T-cell (primary cell): ENCODE measurements around the genes ERVV-1, ZNF665, VN1R4, ZNF331, NLRP12, TSEN34 and TTYH1.

DNA sequence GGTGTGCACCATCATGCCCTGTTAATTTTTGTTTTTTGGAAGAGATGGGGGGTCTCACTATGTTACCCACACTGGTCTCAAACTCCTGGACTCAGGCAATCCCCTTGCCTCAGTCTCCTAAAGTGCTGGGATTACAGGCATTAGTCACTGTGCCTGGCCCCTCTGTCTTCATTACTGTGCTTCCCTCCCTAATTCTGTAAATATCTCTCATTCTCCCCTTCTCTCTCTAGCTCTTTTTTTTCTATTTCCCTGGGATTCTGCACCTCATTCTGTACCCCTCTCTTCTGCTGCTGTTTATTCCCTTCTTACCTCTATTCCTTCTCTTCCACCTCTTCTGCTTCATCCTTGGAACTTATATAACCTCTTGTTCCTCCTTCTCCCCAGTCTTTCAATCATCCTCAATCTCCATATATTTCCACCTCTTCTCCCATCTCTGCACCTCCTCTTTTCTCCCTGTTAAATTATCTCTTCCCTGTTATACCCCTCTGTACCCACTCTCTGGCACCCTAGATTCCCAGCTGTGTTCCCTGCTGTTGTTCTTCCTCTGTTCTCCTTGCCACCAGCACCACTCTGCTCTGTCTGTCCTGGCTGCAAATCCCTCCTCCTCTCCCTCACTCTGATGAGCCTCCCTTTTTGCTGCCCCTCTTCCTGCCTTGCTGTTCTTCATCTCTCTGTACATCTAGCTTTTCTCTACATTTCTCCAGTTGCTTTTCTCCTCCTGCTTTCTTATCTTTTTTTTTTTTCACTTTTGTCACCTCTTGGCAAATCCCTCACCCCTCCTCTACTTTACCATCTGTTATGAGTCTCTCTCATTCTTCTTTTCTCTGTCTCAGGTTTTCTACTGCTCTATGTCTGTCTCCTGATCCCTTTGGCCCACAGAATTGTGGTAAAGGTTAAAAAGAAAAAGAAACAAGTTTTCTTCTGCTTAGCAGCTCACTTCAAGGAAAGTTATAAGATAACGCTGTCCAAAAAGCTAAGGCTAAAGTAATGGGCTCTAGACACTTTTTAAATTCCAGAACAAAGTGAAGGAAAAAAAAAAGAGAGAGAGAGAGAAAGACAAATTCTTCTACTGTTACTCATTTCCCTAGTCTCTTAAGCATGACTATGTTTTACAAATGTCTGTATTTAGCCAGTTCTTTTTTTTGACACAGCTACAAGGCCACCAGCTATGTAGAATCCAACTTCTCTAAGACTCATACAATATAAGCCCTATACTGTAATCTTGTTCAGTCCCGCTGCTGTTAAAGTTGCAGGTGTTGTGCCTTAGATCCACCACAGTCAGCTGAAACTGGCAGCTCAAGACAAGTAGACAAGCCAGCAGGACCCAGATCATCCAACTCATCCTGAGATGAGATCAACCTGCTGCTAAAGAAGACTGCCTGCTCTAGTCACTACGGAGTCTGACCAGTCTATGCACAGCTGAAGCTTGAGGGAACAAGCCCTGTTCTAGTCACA, 42.3 kb downstream of the ENSG00000269825 start:
- PRO-cap, 7 experiments: no peak in any of the 7 experiments

- PRO-cap, 7 experiments: peak in 1 of 7 experiments; most common plus-strand start chr19:52734776 (in 1); most common minus-strand start chr19:52734711 (in 1)
Observed at GRCh38 chr19:52733751-52734914, 711 bp downstream of the ZNF611 start.

DNA sequence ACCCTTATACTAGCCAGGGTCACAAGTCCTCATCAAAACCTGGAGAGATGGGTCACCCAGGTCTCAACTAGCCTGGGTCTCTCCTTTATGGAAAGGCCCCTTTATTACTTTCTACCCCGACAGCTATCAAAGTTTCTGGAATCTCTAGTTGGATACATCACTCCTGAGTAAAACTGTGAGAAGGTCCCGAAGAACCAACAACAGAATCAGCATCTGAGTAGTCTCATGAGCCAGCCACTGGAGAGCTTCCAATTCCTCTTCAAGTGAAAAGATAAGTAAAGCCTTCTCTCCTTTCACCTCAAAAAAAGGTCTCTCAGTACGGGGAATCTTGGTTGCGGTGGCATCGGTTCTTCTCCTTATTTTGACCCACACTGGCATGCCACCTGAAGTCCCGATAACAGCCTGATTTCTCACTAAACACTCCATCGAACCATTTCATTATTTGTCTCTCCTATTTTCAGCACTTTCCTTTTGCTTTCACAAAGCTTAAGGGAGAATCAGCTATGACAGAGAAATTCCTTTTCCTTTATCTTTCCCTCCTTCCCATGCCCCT, at the start of gene ERVV-1:
TSS of gene ERVV-1 (plus strand) at position 334 of the 553 bp plus-strand sequence.
- PRO-cap, 7 experiments: no peak in any of the 7 experiments

DNA sequence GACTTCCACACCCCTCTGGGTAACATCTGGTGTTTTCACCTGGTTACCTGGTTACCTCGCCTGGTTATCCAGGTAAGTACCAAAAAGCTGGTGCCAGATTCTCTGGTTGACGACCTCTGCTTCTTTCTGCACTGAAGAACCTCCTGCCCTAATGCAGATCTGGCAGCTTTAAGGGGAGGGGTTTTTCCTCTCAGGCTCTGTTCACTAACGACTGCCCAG, 256 bp downstream of the ERVV-2 start:
- PRO-cap, 7 experiments: no peak in any of the 7 experiments

DNA sequence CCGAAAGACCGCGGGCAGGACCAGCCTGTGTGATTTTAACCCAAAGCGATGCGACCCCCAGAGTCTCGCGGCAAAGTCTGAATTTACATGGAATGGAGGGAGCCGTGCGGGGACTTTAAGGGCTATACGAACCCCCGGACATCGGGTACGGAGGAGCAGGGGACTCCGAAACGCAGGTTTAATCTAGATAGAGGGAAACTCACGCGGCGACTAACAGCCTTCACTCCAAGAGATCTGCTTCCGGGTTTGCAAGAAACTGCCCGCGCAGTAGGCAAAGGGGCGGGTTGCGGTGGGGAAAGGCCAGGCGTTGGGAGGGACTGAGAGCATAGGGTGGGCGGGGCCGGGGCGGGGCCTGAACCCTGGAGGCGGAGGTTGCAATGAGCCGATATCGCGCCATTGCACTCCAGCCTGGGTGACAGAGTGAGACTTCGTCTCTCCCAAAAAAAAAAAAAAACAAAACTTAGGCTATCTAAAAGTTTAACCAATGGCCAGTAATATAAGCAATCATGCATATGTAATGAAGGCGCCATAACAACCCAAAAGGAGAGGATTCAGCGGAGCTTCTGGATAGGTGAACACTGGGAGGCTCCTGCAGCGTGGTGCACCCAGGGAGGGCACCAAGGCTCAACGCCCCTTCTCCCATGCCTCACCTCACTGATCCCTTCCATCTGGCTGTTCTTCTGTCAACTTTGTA, at the start of gene ZNF665:
TSS of gene ZNF665 (minus strand) at position 250 of the 694 bp plus-strand sequence.
- PRO-cap, 7 experiments: peak in 7 of 7 experiments; most common minus-strand start position 212 of the sequence (in 7)

DNA sequence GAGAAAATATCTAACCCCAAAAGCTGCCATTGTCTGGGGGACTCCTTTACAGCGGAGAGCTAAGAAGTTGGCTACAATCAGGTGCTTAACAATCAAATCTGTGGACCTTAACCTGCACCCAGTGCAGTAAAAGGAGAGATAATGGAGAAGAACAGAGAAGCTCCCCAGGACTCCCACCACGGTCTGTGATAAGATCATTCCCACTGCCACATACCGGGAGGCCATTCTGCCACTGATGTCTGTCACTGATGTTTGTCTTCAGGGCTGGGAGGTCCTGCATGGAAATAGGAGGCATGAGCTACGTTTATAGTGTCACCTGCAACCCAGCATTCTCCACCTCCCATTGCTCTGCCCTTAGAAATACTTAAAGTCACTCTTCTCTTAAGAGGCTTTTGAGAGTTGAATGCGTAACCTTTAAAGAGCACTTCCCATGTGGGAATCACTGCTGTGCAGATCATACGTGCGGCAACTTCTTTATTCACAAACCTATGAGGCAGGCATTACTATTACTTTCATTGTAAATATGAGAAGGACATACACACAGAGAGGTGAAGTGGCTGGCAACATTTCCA, at the start of gene VN1R4:
TSS of gene VN1R4 (minus strand) at position 283 of the 572 bp plus-strand sequence.
- PRO-cap, 7 experiments: no peak in any of the 7 experiments

DNA sequence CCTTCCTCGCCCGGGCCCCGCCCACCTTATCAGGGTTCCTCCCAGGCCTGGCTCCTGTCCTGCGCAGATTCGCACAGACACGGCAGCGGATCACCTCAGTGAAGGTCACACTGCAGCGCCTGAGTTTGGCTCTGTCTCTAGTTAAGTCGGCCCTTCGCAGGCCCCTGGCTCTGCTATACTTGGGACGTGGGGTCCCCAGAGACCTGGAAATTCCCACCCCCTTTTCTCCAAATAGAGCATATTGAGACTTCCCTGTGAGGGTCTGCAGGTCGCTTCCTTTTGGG, 7.2 kb upstream of the ZNF525 start:
- PRO-cap, 7 experiments: no peak in any of the 7 experiments

DNA sequence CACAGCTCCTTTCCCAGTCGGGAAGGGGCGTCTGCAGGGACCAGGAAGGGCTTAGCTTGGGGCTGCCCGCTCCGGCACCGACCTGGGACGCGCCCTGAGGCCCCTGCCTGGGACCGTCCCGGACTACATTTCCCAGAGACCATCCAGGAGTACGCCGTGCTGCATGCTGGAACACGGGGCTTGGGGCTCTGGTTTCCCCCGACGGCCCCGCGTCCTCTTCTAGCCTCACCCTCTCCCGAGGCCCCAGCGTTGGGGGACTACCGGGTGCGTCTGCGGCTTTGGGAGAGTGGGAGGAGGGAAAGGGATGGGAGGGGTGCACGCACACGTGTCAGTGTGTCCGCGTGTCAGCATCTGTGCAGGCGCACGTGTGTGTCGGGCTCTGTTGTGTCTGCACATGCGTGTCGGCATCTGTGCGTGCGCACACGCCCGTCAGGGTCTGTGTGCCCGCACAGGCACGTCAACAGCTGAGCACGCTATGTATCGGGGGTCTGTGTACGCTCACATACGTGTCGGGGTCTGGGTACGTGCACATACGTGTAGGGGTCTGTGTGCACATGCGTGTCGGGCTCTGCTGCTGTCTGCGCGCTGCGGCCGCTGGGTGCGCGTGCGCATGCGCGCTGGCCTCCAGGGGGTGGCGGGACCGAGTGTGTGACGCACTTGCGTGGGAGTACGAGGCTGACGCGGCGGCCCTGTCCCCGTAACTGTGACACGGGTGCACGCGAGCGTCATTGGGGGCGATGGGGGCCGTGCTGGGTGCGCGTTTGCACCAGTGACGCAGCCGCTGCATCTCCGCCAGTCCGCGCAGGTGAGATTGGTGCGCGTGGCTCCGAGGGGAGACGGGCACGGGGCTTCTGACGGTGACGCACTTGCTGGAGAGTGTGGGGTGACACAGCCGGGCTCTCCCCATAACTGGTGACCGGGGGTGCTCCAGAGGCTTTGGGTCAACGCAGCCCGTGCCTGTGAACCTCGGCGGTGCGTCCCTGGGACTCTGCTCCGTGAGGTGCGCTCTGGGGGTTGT, at the start of gene ZNF331:
TSS of gene ZNF331 (plus strand) at position 654 of the 1,018 bp plus-strand sequence.
- PRO-cap, 7 experiments: peak in 7 of 7 experiments; most common plus-strand start position 728 of the sequence (in 5); most common minus-strand start position 570 of the sequence (in 5)

DNA sequence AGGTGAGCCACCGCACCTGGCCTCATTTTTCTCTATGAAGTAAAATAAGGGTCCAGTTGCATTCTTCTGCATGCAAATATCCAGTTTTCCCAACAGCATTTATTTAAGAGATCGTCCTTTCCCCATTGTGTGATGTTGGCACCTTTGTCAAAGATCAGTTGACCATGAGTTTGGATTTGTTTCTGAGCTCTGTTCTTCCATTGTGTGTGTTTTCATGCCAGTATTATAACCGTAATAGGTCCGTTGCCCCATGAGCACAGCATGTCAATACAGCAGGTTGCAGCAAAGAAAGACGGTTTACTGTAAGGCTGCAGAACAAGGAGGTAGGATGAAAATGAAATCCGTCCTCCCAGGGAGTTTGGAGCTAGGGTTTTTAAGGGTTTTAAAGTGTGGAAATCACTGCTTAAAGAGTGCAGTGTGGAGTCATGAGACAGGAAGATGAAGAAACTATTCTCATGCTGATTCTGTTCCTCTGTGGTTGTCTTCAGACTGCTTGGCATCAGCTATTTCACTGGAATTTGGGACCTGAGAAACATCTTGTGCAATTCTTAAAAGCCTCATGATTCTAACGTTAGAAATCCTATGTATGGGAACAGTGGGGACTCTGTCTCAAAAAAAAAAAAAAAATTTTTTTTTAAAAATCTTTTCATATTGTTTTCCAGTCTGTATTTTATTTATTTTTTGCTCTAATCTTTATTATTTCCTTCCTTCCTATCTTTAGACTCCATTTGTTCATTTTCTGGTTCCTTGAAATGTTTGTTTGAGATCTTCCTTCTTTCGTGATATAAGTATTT, 11.3 kb downstream of the ZNF331 start:
- PRO-cap, 7 experiments: no peak in any of the 7 experiments

DNA sequence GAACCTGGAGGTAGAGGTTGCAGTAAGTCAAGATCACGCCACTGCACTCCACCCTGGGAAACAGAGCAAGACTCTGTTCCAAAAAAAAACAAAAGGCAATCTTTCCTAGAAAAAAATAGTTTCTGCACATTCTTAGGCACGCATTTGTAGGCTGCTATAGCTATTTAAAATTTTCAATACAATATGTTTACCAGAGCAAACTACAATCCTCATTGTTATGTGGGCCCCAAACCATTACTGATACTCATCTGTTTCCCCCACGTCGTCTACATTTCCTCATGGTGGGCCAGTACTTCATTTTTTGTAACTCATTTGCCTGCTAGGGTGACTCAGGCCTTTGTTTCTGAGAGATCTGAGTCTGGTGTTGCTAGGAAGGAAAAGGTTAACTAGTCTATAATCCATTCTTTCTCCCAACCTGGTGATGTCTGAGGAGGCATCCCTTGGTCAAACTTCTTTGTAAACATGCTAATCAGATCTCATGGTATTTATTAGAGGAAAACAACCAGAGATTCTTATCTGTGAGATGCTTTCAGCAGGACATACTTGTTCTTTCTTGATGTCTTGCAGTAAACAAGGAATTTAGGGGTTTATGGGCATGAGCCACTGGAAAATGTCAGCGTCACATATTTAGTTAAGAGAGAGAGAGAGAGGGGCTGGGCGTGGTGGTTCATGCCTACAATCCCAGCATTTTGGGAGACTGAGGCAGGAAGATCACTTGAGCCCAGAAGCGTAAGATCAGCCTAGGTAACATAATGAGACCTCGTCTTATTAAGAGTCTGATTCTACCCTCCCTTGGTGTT, 9.9 kb upstream of the DPRX start:
- PRO-cap, 7 experiments: no peak in any of the 7 experiments

- PRO-cap, 7 experiments: no peak in any of the 7 experiments
Observed at GRCh38 chr19:53824065-53824566, at the start of gene NLRP12. Gene NLRP12, minus strand, starts transcription at chr19:53824314.

DNA sequence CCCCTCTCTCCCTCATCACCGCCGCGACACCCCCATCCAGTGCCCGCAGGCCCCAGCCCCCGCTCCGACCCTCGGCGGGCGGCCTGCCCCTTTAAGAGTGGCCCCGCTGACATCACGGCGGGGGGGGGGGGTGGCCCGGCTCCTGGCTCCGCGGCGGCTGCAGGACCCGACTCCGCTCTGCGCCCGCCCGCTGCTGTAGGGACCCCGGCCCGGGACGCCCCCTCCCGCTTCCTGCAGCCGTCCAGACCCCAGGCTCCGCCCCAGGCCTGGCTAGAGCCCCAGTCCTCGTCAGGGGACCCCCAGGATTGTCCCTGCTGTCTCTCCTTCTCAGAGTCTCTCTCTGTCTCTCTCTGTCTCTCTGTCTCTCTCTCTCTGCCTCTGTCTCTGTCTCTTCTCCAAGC, 603 bp upstream of the CACNG7 start:
- PRO-cap, 7 experiments: no peak in any of the 7 experiments

- PRO-cap, 7 experiments: no peak in any of the 7 experiments
Observed at GRCh38 chr19:54019885-54020562, 28.6 kb downstream of the CACNG6 start.

GRCh38 chr19:54035828-54036254, 27.9 kb downstream of the VSTM1 start:
- PRO-cap, 7 experiments: no peak in any of the 7 experiments

DNA sequence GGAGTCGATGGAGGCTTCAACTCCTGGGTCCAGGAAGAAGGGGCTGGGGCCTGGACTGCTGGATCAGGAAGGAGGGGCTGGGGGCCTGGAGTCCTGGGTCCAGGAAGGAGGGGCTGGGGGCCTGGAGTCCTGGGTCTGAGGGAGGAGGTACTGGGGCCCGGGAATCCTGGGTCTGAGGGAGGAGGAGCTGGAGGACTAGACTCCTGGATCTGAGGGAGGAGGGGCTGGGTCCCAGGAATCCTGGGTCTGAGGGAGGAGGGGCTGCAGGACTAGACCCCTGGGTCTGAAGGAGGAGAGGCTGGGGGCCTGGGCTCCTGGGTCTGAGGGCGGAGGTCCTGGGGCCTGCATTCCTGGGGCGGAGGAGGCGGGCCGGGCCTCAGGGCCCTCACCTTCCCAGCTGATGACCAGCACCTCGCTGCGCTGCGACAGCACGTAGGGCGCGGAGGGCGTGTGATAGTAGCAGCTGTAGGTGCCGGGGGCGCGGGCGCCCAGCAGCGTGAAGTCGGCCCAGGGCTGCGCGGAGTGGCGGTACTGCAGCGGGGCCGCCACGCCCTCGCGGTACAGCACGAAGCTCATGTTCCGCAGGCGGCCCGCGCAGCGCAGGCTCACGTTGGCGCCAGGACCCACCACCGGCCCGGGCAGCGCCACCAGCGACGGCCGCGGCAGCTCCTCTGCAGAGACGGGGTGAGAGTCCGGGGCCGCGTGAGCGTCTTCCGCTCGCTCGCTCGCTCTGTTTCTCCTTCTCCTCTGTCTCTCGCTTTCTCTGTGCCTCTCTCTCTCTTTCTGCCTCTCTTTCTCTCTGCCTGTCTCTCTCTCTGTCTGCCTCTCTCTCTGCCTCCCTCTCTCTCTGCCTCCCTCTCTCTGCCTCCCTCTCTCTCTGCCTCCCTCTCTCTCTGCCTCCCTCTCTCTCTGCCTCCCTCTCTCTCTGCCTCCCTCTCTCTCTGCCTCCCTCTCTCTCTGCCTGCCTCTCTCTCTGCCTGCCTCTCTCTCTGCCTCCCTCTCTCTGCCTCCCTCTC, 4.8 kb downstream of the OSCAR start:
- PRO-cap, 7 experiments: peak in 4 of 7 experiments; most common plus-strand start position 676 of the sequence (in 4)

- PRO-cap, 7 experiments: no peak in any of the 7 experiments
Observed at GRCh38 chr19:54152731-54153350, 6.7 kb downstream of the LENG1 start.

- PRO-cap, 7 experiments: peak in 7 of 7 experiments; most common plus-strand start chr19:54191260 (in 6)
Observed at GRCh38 chr19:54191221-54191993, at the start of gene TSEN34. Gene TSEN34, plus strand, starts transcription at chr19:54191308.

GRCh38 chr19:54335171-54335467, 3.8 kb downstream of the LILRA4 start:
- PRO-cap, 7 experiments: no peak in any of the 7 experiments

GRCh38 chr19:54373490-54374159, 8.9 kb upstream of the LAIR1 start:
- PRO-cap, 7 experiments: no peak in any of the 7 experiments

DNA sequence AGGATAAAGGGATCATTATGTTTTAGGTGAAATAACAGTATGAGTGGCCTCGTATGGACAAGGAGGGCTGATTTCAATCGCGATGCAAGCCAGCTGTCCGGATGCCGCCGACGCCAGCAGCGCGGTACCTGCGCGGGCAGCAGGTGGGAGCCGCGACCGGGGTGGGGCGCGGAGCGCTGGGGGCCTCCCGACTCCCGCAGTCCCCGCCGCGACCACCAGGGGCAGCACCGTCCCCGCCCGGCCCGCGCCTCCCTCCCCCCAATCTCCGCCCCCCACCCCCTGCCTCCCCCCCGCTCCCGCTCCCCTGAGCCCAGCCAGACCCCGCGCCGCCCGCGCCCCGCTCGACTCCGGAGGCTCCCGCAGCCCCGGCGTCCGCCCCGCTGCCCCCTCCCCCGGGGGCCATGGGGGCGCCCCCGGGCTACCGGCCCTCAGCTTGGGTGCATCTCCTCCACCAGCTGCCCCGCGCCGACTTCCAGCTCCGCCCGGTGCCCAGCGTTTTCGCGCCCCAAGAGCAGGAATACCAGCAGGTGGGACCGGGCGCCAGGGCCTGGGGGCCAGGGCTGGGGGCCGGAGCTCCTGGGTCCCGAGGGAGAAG, at the start of gene TTYH1:
TSS of gene TTYH1 (plus strand) at position 313 of the 595 bp plus-strand sequence.
- PRO-cap, 7 experiments: no peak in any of the 7 experiments